Ascending aorta (tissue), 1 donor: ENCODE results near the genes GRIN2B, MGP and MGST1.

- PRO-cap = no peak
Measured at GRCh38 chr12:13214216-13214489, 17.6 kb downstream of the EMP1 start.

- PRO-cap = no peak
Measured at GRCh38 chr12:13255693-13256391, 59.3 kb downstream of the EMP1 start.

GRCh38 chr12:13956858-13957162 is 24.6 kb downstream of the GRIN2B start:
- PRO-cap = no peak

DNA sequence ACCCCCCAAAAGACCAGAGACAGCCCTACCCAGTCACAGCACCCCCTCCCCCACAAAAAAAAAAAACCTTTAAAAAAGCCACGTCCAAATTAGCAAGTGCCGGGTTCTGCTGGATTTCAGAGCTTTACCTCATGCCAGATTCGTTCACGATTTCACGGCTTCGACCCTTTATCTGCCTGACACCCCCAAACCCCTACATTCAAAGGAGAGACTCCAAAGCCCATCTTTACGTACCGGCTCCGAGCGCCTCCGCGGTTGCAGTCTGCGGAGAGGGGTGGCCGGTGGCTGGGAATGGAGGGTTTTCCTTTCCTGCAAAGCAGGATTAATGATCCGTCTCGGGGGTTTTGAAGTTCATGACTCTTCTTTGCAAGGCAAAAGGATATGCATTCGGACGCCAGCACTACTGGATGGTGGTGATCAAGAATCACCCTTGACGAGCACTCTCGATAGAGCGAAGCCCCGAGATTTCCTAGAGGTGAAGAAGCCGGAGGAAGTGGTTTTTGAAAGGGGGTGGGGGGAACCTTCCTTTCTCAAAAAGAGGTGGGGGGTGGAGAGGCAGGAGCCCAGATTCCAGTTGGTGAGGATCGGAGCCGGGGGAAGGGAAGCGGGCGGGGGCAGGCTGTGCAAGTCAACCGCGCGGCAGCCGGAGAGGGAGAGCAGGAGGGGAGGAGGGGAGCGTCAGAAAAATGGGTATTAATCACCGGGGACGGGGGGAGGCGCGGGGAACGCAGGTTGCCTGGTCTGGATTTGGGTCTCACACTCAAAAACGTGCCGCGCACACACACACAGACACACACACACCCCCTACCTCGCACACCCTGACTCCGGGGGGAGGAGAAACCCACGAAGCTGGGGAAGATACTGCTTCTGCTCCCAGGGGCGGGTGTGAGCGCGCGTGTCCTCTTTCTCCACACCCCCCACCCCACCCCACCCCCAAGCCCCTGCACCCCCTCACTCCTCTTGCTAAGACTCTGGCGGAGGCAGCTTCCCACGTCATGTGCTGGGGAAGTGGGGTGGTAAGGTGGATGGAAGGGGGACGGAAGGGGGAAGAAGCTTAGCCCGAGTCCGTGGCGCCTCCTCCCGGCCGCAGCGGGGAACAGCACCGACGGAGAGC is at the start of gene GRIN2B:
Gene GRIN2B, minus strand, starts transcription at position 495 of the 1,114 bp plus-strand sequence.
- PRO-cap = no peak

- PRO-cap = no peak
Measured at GRCh38 chr12:14157000-14157927, 175.9 kb upstream of the GRIN2B start.

DNA sequence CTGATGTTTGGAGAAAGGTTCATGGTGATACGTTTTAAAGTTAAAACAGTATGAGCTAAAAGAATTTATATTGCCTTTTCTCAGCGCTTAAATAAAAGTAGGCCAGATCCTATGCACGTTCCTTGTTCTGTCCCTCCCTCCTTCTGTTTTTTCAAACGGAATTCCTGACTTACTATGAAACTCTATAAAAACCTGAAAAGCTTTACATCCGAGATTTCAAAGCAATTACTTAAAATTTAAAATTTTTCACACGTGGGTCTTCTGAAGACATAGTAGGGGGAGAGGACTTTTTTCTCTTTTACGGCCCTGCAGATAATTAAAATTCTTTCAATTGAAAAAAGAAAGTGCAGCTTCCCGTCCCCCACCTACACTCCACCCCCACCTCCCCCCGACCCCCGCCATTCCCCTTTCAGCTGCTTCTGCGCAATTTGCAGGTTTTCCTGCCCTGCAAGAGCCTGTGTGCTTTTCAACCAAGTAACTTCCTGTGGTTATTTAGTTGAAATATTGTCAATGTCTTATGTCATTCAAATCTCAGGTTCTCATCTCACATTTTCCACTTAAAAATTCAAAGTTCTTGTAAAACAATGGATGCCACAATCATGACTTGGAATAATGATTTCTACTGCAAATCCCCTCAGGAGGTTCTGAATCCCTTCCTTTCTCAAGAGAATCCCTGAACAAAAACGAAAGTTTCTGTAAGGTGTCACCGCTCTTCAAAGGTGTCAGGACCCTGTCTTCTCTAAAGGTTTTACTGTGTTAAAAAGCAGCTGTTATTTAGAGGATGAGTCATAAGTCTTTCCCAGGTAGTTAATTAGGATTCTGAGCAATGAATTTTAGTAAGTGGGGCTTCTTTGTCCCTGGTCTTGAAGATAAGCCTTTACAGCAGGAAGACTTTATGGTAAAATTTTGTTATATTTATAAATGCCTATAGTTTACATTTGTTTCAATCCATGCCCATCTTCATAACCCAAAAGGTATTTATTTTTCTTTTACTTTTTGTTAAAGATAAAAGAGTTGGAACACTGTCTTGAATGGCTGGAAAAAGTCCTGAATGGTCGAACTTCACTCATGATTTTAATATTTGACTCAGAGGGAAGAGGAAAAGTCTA is 735 bp upstream of the H4C16 start:
- PRO-cap = no peak

- PRO-cap = no peak
Measured at GRCh38 chr12:14849598-14850169, 6.4 kb upstream of the ART4 start.

DNA sequence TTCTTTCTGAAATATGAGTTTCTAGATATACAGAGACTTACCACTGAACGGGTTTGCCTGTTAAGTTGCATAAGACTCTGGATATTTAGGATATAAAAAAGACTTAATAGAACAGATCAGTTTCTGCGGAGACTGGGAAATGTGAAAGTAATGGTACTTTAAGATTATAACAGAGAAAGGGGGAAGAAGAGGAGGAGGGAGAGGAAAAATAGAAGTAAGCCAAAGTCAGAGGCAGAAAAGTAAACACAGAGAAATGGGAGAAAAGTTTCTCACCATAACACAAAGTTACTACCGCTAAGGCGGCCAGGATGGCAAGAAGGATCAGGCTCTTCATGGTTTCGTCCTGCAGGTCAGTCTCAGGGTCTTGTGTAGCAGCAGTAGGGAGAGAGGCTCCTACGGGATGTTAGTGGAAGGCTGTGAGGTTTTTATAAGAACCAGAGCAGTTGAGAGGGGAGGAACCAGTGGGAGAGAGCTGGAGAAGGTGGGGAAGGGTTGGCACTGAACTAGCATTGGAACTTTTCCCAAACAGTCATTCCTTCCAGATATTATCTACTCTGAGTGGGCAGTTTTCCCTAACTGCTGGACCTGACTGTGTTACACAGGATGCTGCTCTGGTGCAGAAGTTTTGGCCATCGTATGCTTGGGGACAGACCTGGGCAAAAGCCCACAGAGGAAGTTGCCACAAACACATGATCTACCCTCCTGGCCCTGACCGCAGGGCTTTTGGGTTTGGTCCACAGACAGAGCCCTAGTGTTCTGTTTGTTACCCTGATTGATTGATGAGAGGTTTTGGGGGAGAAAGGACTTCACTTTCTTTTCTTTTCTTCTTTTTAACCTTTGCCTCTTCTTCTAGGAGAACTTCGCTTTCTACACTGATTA is at the start of gene MGP:
Gene MGP, minus strand, starts transcription at position 397 of the 879 bp plus-strand sequence.
- PRO-cap = bidirectional peak, plus-strand start at position 779 of the sequence, minus-strand start at position 634 of the sequence

- PRO-cap = no peak
Measured at GRCh38 chr12:14928835-14929539, 9.3 kb downstream of the ERP27 start.

DNA sequence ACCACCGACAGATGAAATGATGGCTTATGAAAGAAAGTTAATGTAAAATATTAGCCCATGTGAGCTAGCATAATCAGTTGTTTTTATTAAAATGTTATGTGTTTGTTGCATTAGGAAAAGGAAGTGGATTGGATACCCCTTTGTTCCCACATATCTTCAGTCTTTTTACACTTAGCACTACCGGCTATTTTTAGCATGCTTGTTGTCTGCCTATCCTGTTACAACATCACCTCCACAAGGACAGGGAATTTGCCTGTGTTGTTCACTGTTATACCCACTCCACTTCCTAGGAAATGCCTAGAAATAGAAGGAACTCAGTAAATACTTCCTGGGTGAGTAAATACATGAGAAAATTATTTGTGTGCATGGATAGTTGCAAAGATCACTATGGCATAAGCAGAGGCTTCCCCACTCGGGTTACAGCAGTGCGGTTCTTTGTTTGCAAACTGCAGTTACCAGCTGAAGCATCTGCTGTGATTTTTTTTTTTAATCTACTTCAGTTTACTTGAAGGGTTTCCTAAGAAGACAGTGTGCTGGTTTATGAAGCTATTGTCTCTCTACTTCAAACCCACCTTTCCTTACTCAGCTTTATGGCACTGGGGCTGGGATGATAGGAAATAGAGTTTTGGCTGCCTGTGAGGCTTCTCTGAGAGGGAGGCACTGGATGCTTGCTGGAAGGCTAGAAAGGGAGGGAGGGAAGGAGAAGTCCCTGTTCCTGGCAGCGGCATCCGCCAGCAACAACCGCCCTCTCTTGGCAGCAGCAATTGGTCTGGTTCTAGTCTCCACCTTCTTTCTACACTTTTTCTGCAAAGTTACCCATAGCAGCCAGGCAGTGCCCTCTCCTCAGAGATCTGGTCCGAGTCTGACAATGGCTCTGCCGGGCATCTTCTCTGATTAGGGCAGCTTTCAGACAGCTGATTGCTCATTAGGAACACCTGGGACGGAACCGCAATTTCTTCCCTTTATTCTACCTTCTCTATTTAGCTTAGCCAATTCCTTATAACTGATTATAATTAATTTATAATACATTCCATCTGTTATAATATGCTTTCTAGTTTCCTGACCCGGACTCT is 29.1 kb downstream of the PDE6H start:
- PRO-cap = no peak

GRCh38 chr12:15631215-15631828 is 157.9 kb downstream of the EPS8 start:
- PRO-cap = no peak

DNA sequence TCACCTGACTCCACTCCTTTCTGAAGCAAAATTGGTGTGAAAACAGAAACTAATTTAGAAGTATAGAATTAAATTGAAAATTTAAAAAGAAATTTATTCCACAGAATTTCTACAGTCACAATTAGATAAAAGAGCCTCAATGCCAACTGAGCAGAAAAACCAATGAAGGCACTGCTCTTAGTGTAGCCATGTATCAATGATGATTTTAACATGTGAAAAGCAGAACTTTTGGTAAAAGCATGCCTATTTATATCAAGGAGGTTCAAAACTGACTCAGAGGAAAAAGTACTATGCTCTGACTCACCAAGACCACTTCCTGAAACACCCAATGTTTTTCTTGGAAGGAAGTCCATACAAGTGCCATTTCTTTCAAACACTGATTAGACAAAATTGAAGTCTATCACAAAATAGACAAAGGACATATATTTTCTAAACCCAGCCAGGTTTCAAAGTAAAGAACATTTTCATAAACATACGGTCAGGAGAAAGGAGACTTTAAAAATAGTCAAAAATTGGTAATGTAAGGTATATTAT is 88.7 kb downstream of the EPS8 start:
- PRO-cap = no peak

DNA sequence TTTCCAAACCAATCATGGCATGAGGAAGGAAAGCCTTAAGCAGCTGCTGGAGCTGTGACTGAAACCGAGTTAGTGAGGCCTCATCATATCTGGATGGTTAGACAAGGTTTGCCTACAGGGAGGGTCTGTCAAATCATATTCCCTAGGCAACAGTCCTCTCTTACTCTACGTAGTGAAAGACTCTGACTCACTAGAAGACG is 29.9 kb upstream of the STRAP start:
- PRO-cap = no peak

- PRO-cap = no peak
Measured at GRCh38 chr12:16332490-16332971, 14.9 kb upstream of the MGST1 start.

DNA sequence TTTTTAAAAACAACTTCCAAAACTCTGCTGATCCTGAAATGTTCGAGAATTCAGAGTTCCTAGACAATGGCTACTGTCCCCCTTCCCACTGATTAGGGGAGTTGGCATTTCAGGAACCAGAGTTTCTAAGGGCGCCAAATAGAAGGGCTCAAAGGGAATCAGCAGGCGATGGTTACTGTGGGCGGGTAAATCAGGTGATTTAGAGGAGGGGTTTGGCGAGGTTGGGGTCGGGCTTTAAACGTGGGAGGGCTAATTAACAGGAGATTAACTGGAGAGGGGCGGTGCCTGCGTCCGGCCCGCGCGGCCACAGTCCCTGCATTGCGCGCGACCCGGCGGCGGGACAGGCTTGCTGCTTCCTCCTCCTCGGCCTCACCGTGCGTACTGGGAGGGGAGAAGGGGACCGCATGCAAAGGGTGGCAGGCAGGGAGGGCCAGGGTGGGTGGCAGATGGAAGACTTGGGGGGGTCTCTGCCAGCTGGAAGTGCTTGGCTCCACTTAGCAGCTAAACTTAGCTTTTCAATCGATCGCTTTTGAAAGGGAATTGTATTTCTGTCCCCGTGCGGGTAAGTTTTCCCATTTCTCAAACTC is at the start of gene MGST1:
Gene MGST1, plus strand, starts transcription at position 309 of the 587 bp plus-strand sequence.
- PRO-cap = no peak

GRCh38 chr12:16363710-16364592 is 16.5 kb downstream of the MGST1 start:
- PRO-cap = no peak

- PRO-cap = no peak
Measured at GRCh38 chr12:19620206-19620540, 180.9 kb downstream of the AEBP2 start.

DNA sequence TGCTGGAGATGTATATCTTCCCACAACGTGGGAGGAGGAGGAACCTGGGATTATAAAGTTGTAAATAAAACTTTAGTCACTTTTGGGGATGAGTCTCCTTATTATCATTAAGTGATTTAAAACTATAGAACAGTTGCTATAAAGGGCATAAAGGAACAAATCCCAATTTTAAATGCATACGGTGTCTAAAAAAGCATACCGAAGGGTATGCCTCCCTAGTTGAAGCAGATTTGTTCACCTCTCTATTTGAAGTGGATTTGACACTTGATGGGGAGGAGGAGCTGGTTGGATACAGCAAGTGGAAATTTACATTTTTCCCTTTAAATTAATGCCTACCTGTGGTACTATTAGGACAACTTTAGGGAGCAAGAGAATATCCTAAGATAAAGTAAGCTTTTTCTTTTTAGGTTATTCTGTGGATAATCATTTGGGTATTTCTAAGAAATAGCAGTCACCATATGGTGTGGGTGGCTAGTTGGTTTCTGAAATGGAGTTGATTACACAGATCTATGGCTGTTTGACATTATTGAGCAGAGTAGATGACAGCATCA is 2.8 kb downstream of the PDE3A start:
- PRO-cap = unidirectional peak, plus-strand start at position 260 of the sequence

- PRO-cap = no peak
Measured at GRCh38 chr12:20415637-20416076, 47.3 kb downstream of the PDE3A start.

GRCh38 chr12:21129880-21130261 is 1.1 kb upstream of the SLCO1B1 start:
- PRO-cap = no peak